Osteocyte (in vitro differentiated cells): ENCODE measurements around a stretch of chr6.

- PRO-cap, result no peak
Observed at GRCh38 chr6:2340910-2341581, 95.6 kb upstream of the GMDS start.

DNA sequence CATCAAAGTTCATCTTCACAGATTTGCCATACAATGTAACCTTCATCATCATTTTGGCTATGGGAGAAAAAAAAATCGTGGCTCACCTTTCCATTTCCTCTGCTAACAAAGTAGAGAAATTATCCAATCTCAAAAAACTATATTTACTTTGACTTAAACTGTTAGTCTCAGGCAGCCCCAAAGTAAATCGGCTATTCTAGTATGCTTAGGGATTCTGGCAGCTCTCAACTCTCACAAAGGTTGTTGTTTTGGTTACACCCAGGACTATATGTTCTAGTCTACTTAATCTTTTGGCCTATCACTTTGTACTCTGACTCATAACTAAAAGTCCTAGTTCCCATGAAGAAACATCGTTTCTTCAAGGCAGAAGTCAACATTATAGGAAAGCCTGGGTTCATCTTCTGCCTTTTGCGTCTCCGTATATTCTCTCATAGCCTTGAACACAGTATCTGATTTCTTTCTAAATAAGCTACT lies 42.3 kb downstream of the MYLK4 start:
- PRO-cap, result no peak

- PRO-cap, result no peak
Observed at GRCh38 chr6:2762929-2763173, 2.3 kb upstream of the WRNIP1 start.

DNA sequence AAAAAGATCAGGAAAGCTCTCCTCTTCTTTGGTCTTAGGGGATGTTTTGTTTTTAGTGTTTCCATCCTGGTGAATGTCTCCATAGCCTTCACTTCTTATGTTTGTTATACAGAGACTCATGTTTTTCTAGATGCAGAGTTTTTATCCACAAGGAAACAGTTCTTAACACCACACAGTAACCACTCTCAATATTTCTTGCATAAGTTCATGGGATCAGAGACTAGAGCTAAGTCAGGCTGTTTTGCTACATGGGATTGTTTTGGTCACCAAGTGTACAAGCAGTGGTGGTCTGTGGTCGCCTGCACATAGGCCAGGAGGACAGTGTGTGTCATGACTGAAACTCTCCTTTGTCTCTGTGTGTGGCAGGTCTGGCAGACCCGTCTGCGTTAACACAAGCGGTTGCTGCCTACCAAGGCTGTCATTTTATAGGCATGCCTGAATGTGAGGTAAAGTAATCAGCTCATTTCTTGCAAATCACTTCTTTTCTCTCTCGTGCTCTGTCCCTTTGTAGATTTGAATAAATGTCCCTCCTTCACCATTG lies 18.8 kb downstream of the WRNIP1 start:
- PRO-cap, result no peak

GRCh38 chr6:2877079-2877690 lies 25.9 kb downstream of the SERPINB9 start:
- PRO-cap, result no peak

DNA sequence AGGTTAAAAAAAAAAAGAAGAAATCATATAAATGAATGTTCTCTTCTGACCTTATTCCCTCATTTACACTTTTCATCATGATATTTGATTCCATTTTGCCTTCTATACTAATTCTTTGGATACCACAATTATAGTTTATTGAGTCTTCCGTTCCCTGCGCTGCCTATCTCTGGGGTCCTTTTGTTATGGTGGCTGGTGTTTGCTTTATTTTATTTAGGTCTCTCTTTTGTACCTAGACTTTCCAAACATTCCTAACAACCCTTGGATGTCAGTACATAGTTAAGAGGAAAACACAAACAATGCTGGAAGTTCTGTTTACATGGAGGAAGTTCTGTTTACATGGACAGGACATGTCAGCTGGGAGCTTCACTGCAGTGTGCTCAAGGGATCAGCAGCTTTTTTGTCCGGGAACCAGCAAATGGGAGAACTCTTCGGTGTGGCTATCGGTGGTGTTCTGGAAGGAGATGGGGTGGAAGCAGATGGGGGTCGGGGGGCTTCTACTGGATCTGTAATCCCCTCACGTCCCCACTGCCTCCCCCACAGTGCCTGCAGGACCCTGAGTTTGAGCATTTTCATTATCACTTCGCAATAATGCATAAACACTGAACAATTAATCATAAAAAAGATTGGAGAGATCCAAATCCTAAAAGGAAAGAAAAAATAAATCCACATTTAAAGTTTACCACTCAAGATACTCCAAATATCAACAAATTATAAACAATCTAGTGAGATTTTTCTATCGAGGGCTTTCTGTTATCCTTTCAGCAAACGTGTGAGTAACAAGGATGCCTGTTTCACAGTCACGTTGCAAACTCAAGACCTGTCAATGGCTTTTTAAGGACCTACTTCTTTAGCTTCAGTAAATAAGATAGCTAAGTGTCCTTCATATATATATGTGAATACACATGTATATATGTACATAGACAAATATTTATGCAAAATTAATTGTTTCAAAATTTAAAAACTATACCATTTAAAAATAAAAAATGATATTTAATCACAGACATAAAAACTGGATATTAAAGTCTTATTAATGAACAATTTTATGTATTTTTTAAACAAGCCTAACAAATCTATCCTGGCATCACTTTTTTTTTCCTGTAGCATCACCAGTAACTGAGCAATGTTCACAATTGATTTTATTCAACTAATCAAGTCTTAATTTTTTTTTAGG lies 2.5 kb downstream of the SERPINB6 start:
- PRO-cap, result no peak

GRCh38 chr6:2990985-2991544 lies 8.6 kb upstream of the NQO2 start:
- PRO-cap, result no peak

GRCh38 chr6:3022135-3022617 lies 22.5 kb downstream of the NQO2 start:
- PRO-cap, result no peak

DNA sequence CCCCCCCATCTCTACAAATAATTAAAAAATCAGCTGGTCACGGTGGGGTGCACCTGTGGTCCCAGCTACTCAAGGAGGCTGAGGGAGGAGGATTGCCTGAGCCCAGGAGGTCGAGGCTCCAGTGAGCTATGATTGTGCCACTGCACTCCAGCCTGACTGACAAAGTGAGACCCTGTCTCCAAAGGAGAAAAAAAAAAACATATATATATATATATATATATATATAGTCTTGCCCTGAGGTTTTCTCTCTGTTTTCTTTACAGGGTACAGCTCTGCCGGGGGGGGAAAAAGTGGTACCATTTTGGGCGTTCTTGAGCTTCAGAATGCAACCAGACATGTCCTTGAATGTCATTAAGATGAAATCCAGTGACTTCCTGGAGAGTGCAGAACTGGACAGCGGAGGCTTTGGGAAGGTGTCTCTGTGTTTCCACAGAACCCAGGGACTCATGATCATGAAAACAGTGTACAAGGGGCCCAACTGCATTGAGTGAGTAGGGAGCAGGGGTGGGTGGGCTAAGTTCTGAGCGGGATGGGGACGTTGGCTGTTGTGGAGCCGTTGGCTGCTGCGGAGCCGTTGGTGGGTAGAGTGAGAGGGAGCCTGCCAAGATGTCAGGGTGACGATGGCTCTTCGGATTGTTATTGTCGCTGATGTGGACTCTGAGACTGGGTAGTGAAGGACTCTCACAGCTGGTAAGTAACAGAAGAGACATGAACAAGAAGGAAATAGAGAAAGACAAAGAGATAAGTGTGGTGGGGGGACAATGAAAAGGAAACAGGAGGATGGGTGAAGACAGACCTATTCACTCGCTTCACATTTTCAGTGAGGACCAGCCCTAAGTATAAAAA lies 8.4 kb downstream of the RIPK1 start:
- PRO-cap, result no peak

- PRO-cap, result bidirectional peak, plus-strand start at chr6:3118359, minus-strand start at chr6:3118356
Observed at GRCh38 chr6:3118068-3118488, 433 bp upstream of the BPHL start.

- PRO-cap, result no peak
Observed at GRCh38 chr6:3120444-3121085, 2.1 kb downstream of the BPHL start.

- PRO-cap, result no peak
Observed at GRCh38 chr6:3135620-3136001, 17.1 kb downstream of the BPHL start.

DNA sequence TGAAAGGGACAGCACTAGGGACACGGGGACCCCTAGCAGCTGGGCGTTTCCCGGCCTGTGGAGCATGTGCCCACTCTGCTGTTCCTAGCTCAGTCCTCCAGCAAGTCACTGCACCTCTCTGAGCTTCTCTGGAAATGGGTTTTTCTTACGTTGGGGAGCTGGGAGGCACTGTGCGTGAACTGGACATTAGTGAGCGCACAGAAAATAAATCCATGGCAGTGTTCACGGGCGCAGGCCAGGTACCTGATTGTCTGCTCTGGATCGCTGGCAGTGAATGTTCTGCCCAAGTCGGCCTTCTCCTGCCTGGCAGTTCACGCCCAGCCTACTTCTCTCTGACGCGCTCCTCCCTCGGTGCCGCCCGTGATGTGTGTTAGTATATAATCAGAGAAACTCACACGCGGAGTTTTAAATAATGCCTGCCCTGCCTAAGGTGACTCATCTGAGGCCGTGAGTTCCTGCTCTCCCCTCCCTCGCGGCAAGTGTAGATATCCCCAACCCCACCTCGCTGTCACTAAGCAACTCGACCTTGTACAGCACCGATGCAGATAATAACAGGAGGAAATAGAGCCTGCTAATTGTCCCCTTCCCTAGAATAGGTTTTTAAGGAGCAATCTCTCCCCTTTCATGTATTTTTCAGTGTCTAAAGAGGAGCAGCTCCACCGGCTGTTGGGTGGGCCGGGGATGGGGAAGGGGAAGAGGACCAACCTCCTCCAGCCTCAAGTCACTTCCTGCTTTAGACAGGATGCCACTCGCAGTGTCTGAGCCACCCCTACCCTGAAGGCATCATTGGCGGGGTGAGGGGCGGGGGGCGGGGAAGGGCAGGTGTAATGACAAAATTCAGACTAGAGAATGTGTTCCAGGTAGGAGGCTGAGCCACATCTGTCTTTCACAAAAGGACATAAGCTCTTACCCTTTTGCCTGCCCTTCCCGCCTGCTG lies 2.9 kb upstream of the TUBB2A start:
- PRO-cap, result no peak

DNA sequence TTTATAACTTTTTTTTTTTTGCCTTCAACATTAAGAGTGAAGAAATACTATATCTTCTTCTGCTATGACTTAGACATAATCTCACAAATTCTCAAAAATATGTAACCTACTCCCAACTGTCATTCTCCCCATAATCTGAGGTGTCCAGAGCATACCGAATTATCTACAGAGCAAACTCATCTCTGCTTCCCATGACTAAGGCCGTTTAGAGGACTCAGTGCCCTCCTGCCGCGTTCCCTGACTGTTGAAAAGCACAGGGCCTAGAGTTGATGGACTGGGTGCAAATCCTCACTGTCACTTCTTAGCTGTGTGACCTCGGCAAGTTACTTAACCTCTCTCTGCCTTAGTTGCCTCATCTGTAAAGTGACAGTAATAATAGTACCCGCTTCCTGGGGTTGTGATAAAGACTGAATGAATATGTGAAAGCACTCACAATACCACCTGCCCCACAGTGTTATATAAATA lies 4.7 kb upstream of the TUBB2A start:
- PRO-cap, result no peak

DNA sequence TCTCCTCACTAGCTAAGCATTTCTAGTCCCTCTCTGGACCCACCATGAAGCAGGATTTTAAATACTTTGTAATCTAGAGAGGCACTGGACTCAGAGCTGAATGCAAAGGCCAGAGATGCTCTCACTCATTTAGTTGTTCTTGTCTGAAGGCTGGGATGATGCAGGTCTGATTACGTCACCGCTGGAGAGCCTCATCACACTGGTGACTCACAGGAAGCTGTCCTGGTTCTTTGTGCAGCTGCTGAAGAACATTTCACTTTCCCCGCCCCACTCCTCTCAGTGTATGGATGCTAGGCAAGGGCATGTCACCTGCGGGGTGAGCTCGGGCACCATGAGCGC lies 19.4 kb upstream of the TUBB2A start:
- PRO-cap, result no peak

- PRO-cap, result no peak
Observed at GRCh38 chr6:3230753-3231122, 3.3 kb upstream of the TUBB2B start.

DNA sequence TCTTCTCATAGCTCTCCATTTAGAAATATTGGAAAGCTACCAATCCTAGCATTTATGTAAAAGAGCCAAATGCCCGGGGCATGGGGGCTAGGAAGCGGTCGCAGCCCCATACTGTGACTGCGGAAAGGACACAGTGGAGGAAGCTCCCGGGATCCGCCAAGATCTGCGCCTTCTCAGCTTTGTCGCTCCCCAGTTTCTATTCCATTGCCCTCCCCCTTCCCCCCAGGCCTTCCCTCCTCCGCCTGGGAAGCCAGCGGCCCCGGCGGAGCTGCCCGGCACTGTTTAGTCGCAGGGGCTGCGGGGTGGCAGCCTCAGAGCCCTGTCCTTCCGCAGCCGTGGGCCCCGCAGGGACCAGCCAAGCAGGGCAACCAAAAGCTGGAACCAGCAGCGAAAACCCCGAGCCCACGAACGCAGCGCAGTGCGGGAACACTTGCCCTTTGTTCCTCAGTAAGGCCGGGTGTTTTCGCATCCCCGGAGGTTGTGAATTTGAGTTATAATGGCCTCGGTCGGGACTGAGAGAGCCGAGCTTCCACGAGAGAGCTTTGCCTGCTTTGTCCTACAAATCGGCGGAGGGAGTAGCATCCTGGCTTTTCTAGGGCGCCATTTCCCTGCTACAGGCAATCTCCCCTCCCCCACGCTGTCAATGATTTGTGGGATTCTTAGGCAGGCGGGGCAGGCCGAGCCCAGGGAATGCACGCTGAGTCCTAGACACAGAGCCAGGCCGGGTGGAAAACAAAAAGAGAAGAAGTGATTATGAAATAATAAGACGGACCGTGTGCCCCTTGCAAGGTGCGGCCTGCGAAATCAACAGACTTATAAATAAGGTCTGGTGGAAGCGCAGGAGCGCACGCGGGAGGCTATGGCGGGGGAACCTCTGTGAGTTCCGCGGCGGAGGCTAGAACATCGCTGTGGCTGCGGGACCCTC lies 3.9 kb upstream of the TUBB2B start:
- PRO-cap, result unidirectional peak, plus-strand start at position 109 of the sequence; bidirectional peak, plus-strand start at position 285 of the sequence, minus-strand start at position 165 of the sequence

DNA sequence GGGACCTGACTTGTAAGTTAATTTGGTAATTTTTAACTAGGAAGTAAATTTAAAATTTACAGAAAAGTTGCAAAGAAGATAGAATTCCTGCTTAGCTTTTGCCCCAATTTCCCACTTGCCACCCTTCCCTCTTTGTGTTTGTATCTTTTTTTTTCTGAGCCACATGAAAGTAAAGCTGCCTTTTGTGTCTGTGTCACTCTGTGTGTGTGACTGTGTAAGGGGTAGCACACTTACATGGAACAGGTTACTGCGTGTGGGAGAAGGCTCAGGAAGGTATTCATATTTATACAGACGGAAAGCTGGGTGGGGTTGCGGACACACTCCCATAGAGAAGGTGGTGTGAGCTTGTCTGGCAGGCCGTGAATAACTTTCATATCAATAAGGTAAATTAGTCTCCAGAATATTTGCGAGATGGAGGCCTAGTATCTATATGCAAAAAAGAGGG lies 6.0 kb downstream of the PSMG4 start:
- PRO-cap, result no peak

GRCh38 chr6:3289622-3290386 lies 31.1 kb downstream of the PSMG4 start:
- PRO-cap, result no peak

DNA sequence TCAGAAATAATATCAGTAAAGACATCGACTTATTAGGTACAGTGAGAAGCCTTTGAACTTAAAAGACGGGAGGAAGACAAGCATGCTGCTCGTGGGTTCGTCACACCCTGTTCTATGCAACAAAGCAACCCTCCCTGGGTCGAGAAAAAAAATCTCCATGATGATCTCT lies 96.4 kb downstream of the PSMG4 start:
- PRO-cap, result no peak